ENCODE measurements around the genes TMEM150C, SEC31A, PLAC8 and MRPS18C.

DNA sequence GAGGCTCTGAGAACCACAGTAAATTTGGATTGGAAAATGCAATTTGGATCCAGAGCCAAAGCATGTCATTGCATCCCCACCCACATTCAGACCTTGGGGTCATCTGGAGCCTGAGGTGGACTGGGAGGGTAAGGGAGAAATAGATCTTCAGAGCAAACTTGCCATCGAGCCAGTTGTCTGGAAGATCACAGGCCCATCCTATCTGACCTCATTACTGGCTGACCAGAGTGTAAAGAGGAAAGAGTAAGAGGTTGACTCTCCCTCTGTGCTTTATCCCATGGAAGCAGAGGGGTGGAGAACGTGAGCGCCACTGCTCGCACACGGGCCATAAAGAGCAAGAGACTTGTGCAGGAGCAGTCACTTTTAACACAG, 78.8 kb upstream of the RASGEF1B start:
- RRBS: no CpG with 5 or more reads among the region's 5 CpGs
CAGE:
- cytosol, long polyA plus RNA: no peak
- long polyA plus RNA: no peak
- nucleus, long polyA plus RNA: no peak

- RRBS: no CpG with 5 or more reads among the region's 6 CpGs
CAGE:
- cytosol, long polyA plus RNA: no peak
- long polyA plus RNA: no peak
- nucleus, long polyA plus RNA: no peak
These were observed 94.6 kb upstream of the RASGEF1B start for GRCh38 chr4:81566068-81566918.

- RRBS: no CpG with 5 or more reads among the region's 5 CpGs
CAGE:
- cytosol, long polyA plus RNA: no peak
- long polyA plus RNA: no peak
- nucleus, long polyA plus RNA: no peak
These were observed 135.1 kb upstream of the RASGEF1B start for GRCh38 chr4:81606603-81607372.

- RRBS: no CpG with 5 or more reads among the region's 2 CpGs
CAGE:
- cytosol, long polyA plus RNA: no peak
- long polyA plus RNA: no peak
- nucleus, long polyA plus RNA: no peak
These were observed 179.0 kb upstream of the RASGEF1B start for GRCh38 chr4:81650682-81651191.

- RRBS: no CpG with 5 or more reads among the region's 2 CpGs
CAGE:
- cytosol, long polyA plus RNA: no peak
- long polyA plus RNA: no peak
- nucleus, long polyA plus RNA: no peak
These were observed 345.0 kb downstream of the HNRNPD start for GRCh38 chr4:82028823-82029158.

DNA sequence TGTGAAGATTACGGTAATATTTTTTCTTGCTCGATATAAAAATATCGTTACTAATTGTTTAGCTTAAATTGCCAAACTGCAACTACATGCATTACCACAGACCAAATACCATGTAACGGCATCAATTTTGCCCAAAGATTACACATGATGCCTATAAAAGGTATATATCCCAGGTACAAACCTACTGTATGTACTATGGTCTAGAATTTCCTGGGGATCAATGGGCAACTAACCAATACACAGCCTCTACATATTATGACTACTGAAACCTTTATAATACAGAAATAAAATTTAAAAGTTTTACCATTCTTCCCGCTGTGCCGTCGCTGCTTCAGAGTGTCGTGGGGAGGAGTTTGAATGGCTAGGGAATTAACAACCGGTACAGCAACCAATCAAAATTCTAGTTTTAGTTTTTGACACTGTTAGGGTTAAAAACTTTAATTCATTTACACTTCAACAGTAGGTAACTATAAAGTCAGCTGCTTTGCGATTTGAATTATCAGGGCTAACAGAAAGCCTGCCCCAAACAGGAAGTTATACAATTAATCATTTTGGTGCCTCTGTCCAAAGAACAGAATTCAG, 2.5 kb downstream of the HNRNPD start:
- RRBS: no CpG with 5 or more reads among the region's 10 CpGs
CAGE:
- cytosol, long polyA plus RNA: no peak
- long polyA plus RNA: no peak
- nucleus, long polyA plus RNA: no peak

- RRBS: no CpG with 5 or more reads among the region's 3 CpGs
CAGE:
- cytosol, long polyA plus RNA: no peak
- long polyA plus RNA: no peak
- nucleus, long polyA plus RNA: no peak
These were observed 5.6 kb downstream of the HNRNPDL start for GRCh38 chr4:82424451-82425309.

DNA sequence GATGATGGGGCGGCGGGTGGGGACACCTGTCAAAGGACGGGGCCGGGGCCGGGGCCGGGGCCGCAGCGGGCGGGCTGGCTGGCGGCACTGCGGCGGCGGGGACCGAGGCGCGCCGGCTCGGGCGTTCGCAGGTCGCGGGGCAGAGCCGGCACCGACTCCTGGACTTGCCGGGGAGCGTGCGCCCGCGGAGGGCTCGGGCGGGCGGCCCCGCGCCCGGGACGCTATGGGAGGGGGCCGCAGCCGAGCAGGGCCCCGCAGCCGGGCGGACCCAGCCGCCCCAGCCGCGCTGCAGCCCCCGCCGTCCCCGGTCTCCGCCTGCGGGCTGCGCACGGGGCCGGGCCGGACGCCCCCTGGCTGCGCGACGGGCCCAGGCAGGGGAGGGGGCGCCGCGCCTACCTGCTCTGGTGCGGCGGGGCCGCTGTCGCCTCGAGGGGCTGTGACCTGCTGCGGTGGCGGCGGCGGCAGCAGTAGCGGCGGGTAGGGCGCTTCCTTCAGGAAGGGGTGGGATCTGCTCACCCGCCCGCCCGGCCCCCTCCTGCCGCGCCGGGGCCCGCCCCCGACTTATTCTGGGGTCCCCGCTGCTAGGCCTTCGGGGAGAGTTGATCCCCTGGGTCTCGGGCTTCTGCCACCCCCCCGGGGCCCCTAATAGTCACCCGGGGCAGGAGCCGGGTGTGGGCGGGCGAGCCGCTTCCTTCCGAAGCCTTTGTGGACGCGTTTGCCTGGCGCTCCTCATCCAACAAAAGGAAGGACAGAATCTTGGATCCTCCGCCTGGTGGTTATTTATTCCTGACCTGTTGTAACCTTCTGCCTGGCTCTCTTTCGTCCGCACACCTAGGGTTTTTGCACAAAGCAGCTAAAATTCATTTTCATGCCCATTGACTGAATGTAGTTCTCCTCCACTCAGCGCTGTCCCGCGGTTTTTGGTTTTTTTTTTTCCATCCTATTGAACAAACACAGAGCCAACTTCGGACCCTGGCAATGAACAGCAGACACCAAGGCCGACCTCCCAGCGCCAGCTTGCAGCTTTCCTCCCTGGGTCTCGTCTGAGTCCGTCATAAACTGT, at the start of gene TMEM150C:
TMEM150C (minus strand) TSS at position 479 of the 1,063 bp plus-strand sequence.
- RRBS: 3% methylated on average over 45 of the region's 104 CpGs
CAGE:
- cytosol, long polyA plus RNA: no peak
- long polyA plus RNA: no peak
- nucleus, long polyA plus RNA: no peak

DNA sequence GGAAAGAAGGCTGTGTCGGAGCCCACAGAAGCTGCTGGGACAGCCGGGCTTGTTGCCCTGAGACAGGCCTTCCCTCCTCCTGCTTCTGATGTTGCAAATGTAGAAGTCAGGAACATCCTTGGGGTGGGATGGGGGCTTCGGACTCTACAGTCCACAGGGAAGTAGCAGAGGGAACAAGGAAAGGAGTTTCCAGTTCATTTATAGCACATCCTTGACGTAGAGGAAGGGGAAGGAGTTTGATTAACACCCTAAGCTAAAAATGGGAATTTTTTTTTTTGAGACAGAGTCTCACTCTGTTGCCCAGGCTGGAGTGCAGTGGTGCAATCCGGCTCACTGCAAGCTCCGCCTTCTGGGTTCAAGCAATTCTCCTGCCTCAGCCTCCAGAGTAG, 64.7 kb upstream of the TMEM150C start:
- RRBS: no CpG with 5 or more reads among the region's 6 CpGs
CAGE:
- cytosol, long polyA plus RNA: no peak
- long polyA plus RNA: no peak
- nucleus, long polyA plus RNA: no peak

DNA sequence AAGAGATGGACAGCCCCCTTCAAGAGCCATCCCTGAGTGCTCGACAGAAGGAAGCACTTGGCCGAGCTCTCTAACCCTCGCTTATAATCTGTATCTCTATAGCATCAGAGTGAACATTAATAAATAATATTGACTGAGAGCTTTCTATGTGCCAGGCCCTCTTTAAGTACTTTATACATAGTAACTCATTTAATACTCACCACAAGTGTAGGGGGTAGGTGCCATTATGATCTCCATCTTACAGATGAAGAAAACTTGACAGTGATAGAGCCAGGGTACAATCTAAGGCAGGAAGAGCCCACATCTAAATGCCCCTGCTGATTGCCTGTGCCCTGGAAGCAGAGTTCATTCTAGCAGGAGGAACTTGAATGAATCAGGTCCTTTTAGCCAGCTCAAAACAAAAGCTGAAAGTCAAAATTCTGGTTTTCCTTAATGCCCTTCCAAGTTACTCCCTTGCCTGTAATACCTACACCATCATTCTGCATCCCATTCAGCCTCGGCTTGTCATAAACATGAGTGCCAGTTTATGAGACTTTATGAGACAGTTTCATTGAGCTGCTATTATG, 89.7 kb downstream of the SCD5 start:
- RRBS: no CpG with 5 or more reads among the region's 4 CpGs
CAGE:
- cytosol, long polyA plus RNA: no peak
- long polyA plus RNA: no peak
- nucleus, long polyA plus RNA: no peak

DNA sequence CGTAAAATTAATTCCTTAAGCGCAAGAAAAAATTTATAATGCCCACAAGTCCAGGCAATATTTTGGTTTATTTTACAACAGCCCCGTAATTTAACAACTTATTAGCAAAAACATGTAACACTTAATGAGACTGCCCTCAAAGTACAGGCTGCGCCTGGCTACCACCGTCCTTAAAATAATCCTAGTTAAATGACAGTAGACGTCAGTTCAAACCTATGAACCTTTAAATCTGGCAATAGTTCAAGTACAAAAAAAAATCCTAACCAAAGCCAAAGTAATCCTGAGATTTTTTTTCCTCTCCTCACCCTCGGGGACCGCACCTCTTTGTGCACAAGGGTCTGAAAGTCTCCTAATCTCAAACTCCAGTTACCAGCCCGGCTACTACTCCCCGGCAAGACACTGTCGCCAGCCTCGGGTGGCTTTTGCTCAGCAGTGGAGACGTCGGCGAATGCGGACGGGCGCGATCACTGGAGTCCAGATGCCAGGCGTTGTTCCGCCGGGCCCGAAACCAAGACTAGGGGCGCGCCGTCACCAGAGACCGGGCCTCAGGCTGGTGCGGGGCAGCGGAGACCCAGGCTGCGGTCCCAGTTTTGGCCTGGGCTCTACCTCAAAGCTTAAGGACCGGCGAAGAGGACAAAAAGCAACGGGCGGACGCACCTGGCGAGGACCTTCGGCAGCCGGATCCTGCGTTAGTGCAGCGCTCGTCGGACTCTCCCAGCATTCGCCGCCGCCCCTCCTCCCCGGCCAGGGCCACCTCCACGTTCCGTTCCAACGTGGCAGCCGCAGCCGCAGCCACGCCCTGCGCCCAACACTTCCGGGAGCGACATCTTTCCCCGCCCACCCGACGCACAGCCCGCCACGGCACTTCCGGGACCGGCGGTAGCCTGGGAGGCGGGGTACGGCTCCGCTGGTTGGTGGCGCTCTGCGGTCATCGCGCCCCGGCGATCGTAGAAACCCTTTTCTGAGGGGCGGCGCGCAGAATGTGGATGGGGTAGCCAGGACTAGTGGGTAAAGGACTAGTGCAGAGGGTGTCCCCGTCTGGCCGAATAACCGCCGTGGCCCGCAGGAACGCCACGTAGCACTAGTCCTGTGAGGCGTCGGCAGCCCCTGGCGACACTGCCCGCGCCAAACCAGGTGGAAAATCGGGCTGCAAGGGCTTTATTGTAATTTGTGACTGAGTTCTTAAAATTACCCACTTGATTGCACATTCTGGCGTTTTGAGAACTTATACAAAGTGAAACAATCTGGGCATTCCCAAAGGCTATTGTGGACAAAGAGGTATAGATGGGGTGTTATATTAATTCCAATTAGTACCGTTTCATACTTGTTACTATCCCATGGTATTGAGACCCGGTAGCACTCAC, at the start of gene SEC31A:
SEC31A (minus strand) TSS at position 723 of the 1,364 bp plus-strand sequence.
- RRBS: 1% methylated on average over 53 of the region's 92 CpGs
CAGE:
- cytosol, long polyA plus RNA: start-site peak on the minus strand centred at position 712 of the sequence, 154 bp wide, 2,425 and 2,923 reads in 2 replicates
- long polyA plus RNA: start-site peak on the minus strand centred at position 737 of the sequence, 103 bp wide, 3,022 and 3,141 reads in 2 replicates
- nucleus, long polyA plus RNA: start-site peak on the minus strand centred at position 679 of the sequence, 213 bp wide, 4,581 and 5,179 reads in 2 replicates

DNA sequence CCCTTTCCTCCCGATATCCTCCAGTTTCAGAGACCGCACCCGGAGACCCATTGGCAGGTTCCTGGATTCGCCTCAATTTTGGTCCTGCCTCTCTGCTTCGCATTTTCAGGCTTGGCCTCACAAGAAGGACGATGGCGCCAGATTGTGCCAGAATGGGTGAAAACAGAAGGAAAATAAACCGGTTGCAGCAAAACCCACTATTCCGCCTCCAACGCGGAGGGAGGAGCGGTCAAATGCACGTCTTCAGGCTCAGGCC, 274 bp upstream of the THAP9 start:
- RRBS: no CpG with 5 or more reads among the region's 13 CpGs
CAGE:
- cytosol, long polyA plus RNA: start-site peak on the minus strand centred at position 197 of the sequence, 97 bp wide, 169 and 260 reads in 2 replicates
- long polyA plus RNA: start-site peak on the minus strand centred at position 195 of the sequence, 98 bp wide, 261 and 181 reads in 2 replicates
- nucleus, long polyA plus RNA: no peak

GRCh38 chr4:83114463-83115131, at the start of gene PLAC8:
TSS of gene PLAC8 (minus strand) at chr4:83114729.
- RRBS: no CpG with 5 or more reads among the region's 5 CpGs
CAGE:
- cytosol, long polyA plus RNA: no peak
- long polyA plus RNA: no peak
- nucleus, long polyA plus RNA: no peak

GRCh38 chr4:83150323-83151072, 36.0 kb upstream of the PLAC8 start:
- RRBS: no CpG with 5 or more reads among the region's 10 CpGs
CAGE:
- cytosol, long polyA plus RNA: no peak
- long polyA plus RNA: no peak
- nucleus, long polyA plus RNA: no peak

- RRBS: no CpG with 5 or more reads among the region's 4 CpGs
CAGE:
- cytosol, long polyA plus RNA: no peak
- long polyA plus RNA: no peak
- nucleus, long polyA plus RNA: no peak
These were observed 22.5 kb upstream of the HPSE start for GRCh38 chr4:83356977-83357622.

GRCh38 chr4:83417489-83417688, 38.2 kb downstream of the HELQ start:
- RRBS: no CpG with 5 or more reads among the region's 2 CpGs
CAGE:
- cytosol, long polyA plus RNA: no peak
- long polyA plus RNA: no peak
- nucleus, long polyA plus RNA: no peak

GRCh38 chr4:83455695-83456308, at the start of gene MRPS18C:
TSS of gene MRPS18C (plus strand) at chr4:83456058.
- RRBS: 1% methylated on average over 7 of the region's 37 CpGs
CAGE:
- cytosol, long polyA plus RNA: start-site peak on the plus strand at chr4:83455991-83456061, 204 and 644 reads in 2 replicates
- long polyA plus RNA: start-site peak on the plus strand at chr4:83456046-83456061, 521 and 335 reads in 2 replicates
- nucleus, long polyA plus RNA: start-site peak on the plus strand at chr4:83456053-83456063, 224 and 361 reads in 2 replicates

GRCh38 chr4:83552911-83553524, 17.1 kb downstream of the GPAT3 start:
- RRBS: no CpG with 5 or more reads among the region's 4 CpGs
CAGE:
- cytosol, long polyA plus RNA: no peak
- long polyA plus RNA: no peak
- nucleus, long polyA plus RNA: no peak

- RRBS: no CpG with 5 or more reads among the region's 31 CpGs
CAGE:
- cytosol, long polyA plus RNA: no peak
- long polyA plus RNA: no peak
- nucleus, long polyA plus RNA: no peak
These were observed 200.3 kb downstream of the NKX6-1 start for GRCh38 chr4:84298545-84299513.

DNA sequence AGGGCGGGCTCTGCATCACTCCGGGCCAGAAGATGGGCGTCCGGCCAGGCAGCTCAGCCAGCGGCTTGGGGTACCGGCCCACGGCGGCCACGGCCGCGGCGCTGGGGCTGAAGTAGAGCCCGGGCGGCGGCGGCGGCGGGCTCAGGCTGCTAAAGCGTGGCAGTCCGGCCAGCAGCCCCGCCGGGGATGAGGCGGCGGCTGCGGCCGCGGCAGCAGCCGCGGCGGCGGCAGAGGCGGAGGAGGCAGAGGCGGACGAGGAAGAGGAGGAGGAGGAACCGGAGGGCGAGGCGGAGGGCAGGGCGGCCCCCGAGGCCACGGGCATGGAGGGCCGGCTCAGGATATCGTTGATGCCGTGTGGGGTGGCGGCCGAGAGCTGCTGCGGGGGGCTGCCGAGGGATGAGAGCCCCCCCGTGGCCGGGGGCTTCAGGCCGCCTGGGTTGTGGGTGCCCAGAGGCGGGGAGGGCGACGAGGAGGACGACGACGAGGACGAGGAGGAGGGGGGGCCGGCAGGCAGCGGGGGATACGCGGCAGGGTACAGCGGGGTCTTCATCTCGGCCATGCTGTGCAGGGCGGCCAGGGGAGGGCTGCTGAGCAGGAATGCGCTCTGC, 1.4 kb downstream of the NKX6-1 start:
- RRBS: 5% methylated on average over 43 of the region's 65 CpGs
CAGE:
- cytosol, long polyA plus RNA: no peak
- long polyA plus RNA: no peak
- nucleus, long polyA plus RNA: no peak